ENCODE data around the genes RBKS and FOSL2.

GRCh38 chr2:27890083-27890918, at the start of gene RBKS:
RBKS (minus strand) TSS chr2:27890387.
- RRBS = 2% methylated on average over 29 of the region's 80 CpGs

DNA sequence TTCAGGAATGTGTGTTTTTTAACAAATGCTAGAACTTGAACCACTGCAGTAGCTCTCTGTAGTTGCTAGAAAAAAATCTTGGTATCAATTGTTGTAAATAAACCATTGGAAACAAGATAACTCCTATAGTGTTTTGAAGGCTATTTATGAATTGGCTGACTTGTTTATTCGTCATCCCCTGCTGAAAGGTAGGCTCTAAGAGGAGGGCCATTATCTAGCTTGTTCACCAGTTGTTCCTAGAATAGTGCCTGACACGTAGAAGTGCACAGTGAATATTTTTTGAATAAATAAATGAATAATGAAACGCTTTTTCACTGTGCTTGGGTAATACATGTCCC, 211.4 kb downstream of the BABAM2 start:
- RRBS = no CpG with 5 or more reads among the region's 3 CpGs

DNA sequence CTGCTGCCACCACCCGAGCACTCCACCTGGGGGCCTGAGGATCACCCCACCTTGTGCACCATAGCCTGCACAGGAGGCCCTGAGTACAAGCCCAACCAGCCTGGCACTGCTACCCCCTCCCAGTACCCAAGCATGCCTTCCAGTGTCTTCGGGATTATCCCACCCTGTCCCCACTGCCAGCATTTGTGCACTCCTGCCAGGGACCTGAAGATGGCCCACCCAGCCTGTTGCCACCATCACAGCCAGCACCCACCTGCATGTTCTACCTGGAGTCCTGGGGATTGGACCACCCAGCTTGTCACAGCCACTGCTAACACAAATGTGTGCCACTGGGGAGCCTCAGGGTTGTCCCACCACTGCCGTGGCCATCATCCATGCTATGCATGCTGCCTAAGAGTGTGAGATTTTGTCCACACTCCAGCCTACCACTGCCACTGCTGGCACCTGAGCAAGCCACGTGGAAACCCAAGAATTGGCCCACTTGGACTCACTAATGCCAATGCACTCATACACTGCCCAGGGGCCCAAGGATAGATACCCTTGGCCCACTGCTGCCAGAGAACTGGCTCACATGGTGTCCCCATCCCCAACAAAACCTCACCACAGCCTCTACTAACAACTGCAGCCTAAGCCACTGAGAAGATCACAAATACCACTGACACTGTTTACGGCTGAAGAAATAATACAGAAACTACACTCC, 217.2 kb upstream of the FOSL2 start:
- RRBS = no CpG with 5 or more reads among the region's 5 CpGs

DNA sequence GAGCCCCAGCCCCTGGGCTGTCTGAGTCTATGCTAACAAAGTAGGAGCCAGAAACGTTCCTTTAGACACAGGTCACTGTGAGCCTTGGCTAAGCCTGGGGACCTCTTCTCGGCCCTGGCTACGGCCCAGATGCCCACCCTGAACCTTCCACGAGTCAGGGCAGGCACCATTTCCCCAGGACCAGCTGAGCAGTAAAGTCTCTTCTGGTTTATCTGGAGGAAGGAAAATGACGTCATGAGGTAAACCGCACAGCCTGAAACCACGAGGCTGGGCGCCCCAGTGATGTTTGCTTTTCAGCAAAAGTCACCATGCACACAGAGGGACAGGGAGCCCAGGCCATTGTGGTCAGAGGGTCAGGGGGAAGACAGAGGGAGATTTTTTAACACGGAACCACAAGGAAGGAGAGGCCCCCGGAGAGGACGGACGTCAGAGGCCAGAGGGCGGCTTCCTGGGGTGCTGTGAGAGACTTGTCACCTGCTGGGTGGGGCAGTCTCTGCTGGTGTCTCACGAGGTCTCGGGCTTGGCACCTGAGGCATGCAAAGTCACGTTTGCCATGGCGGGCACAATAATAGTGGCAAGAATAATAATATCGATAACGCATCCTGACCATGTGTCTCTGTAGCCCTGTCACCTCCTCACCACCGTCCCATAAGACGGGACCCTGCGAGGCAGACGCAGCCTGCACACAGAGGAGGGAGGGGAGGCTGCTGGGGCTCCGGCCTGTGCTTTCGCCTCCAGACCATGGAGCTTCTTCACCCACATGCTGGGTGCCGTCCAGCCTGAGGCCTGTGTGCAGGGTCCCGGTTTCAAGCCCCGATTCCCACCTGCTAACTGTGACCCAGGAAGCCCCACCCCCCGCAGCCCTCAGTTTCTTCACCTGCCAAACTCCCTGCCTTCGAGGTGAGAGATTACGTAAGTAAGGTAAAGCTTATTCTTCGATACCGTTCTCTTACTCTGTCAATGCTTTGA, 33.2 kb upstream of the FOSL2 start:
- RRBS = 93% methylated on average over 4 of the region's 33 CpGs

GRCh38 chr2:28392761-28393241, at the start of gene FOSL2:
FOSL2 (plus strand) TSS chr2:28392858.
- RRBS = no CpG with 5 or more reads among the region's 52 CpGs

DNA sequence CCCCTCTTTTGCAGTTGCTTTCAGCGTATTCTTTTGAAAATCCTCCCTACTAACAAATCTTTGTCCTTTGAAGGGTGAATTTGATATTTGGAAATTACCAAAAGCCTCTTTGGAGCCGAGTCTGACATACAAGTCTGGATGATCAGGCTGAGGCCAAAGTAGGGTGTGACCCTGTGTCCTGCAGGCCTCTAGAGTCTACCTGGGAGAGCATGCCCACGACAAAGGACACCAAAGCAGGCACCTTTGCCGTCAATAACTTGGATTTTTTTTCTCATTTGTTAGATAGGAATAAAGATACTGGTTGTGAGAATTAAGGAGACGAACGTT, 5.1 kb downstream of the FOSL2 start:
- RRBS = no CpG with 5 or more reads among the region's 6 CpGs

DNA sequence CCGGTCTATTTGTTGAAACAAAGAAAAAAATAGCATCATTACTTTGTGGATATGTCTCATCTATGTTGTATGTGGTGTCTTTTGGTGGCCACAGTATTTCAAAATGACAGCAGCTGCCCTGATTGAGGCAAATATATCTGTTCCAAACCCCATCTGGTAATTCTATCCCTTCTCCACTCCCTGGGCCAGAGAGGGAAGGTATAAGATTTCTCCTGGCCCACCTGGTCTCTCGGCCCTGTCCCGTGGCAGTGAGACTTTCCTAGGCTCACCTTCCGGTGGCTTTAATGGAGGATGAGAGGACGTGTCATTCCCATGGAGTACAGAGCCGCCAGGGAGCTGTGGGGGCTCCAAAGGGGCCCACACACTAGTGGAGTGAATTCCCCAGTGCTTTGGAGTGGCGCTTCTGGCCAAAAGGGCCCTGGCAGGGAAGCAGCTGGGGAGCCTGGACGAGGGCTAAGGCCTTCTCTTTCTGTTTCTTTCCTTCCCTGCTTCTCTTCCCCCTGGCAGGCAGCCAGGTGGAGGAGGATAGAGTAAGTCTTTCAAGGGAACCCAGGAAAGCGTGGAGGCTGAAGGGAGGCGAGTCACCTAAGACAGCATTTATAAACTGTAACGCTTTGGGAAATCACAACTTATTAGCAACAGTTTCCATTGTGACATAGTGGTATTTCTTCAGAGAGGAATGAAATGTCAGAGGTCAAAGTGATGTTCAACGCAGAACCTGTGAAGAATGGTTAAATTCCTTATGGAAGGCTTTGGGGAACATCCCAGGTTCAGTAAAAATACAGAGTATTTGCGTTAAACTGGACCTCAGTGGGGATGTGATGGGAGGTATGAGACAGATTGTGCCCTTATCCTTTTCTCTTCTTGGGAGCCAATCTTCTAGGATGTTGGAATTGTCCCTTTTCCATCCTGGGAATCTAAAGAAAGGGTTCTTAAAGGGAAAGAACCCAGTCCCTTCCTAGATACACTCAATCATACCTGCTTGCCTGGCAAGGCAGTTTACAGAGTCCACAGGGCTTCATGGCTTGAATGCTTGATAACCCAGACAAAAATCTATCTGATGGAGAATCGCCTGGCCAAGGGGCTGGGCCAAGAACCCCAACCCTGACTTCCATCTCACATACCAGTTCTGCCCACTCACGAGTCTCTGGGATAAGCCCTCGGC, 5.9 kb downstream of the FOSL2 start:
- RRBS = no CpG with 5 or more reads among the region's 16 CpGs

GRCh38 chr2:28406530-28407478, 14.1 kb downstream of the FOSL2 start:
- RRBS = 77% methylated on average over 3 of the region's 10 CpGs

DNA sequence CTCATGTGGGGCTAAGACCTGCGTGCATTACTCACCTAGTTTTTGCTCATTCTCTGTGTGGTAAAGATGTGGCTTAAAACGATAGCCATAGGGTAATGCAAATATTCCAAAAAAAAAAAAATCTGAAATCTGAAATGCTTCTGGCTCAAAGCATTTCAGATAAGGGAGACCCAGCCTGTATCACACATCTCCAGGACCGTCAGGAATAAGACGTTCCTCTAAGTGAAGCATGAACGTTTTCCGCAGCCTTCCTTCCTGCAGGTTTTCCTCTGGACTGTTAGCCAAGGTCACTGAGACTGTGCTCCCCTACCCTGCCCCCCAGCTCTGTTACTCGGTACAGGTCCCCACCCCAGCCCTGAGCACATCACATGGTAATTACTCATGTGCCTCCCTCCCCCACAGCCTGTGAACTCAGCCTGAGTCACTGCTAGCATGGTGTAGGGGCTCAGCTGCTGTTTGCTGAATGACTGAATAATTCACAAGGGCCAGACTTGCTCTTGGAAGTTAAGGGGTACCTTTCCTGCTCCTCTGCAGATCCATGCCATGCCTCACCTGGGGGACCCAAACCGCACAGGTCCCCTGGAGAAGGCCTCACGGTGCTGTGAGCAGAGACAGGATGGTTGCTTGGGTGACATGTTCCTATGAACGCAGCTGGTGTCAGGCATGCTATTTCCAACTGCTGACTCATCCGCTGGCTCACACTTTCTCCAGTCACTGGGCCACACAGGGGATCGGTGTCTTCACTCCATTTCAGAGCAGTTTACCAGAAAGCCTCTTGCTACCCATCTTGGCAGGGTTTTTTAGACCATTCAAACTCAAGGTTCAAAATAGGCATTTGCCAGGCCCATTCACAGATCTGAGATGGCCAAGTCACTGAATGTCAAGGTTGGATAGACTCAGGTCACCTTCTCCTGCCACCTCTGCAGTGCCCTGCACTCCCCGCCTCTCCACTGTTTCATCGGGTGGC, 88.2 kb downstream of the PLB1 start:
- RRBS = no CpG with 5 or more reads among the region's 14 CpGs

GRCh38 chr2:28594159-28595372, 98.7 kb downstream of the PLB1 start:
- RRBS = no CpG with 5 or more reads among the region's 28 CpGs

- RRBS = no CpG with 5 or more reads among the region's 5 CpGs
Measured at GRCh38 chr2:28601298-28602030, 105.6 kb downstream of the PLB1 start.

DNA sequence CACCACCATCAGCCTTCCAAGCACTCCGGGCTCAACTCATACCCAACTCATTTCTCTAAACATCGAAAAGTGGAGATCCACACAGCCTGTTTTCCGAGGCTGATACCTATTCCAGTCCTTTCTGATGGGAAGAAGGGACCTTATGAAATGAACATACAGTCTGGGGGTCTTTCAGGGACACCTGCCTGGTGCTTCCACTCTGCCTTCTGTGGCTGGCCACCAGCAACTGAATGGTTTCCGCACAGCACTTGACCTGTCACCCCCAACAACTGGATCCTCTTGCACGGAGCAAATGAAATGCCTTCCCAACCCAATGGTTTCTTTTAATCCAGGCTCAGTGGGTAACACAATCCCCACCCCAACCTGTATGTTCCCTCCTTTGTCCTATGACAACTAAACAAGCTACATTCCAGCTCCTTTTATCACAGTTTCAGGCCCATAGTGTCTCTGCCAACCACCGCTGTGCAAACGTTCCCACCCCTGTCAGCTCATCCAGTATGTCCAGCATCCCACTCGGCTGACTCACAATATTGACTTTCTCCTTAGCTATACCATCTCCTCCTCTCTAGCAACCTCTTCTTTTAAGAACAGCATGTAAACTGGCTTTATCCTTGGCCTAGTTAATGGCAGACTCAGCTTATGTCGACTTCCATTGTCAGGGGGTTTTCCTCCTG, 118.0 kb upstream of the PPP1CB start:
- RRBS = no CpG with 5 or more reads among the region's 9 CpGs

DNA sequence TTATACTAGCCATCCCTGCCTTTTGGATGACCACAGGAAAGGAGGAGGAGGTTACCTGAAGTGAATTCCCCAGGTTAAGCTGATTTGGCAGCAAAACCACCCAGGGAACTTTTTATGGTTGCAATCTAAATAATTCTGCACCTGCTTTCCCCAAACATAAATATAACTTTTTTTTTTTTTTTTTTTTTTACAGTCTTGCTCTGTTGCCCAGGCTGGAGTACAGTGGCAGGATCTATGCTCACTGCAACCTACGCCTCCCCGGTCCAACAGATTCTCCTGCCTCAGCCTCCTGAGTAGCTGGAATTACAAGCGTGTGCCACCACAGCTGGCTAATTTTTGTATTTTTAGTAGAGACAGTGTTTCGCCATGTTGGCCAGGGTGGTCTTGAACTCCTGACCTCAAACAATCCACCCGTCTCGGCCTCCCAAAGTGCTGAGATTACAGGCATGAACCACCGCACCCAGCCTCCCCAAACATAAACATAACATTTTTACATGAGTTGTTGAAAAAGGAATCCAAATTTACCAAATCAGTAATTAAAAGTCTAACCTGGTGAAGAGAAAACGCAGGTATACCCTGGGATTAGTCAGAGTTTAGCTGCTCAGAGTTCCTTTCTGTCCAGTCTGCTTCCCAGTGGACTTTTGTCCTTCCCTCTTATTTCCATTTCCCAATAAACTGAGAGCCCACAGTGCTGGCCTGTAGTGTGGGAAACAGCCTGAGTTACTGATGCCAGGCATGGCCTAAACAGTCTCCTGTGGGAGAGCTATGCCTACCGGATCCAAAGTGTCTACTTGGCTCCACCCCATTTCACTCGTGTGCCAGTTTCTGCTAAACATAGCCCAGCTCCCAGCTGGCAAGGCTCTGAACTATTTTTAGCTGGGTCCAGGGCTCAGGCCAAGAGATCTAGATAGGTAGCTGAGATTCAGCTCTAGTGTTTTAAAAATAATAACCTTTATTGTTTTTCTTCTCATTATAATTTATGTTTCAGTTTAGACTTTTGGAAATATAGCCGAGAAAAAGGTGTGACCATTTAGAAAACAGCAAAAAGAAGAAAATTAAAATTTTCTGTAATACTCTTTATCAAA, 15.8 kb upstream of the PPP1CB start:
- RRBS = no CpG with 5 or more reads among the region's 11 CpGs

DNA sequence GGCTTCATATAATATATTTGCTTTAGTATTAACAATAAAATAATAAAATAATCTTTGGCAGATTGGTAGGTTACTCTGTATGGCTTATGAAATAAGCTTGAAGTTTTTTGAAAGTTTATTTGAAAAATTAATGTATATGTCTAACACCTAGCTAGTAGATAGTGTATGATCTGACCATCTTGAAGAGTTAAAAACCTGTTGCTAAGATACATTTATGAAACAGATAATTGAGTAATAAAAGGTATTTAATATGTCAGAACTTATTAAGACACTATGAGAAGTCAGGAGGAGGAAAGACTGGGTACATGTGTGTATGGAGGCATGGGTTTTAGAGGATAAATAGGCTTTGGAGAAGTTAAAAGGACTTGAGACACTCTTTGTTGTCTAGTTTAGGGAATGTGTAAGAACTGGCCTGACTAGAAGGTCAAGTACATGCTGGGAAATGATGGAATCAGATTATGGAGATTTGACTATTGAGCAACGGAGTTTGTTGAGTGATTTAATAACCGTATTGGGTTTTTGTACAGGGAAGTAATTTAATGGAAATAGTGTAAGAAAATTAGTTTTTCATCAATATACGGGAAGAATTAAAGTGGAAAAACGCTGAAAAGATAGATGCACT, 28.3 kb upstream of the SPDYA start:
- RRBS = no CpG with 5 or more reads among the region's 4 CpGs

- RRBS = no CpG with 5 or more reads among the region's 1 CpG
Measured at GRCh38 chr2:28798407-28798969, 12.1 kb upstream of the SPDYA start.

DNA sequence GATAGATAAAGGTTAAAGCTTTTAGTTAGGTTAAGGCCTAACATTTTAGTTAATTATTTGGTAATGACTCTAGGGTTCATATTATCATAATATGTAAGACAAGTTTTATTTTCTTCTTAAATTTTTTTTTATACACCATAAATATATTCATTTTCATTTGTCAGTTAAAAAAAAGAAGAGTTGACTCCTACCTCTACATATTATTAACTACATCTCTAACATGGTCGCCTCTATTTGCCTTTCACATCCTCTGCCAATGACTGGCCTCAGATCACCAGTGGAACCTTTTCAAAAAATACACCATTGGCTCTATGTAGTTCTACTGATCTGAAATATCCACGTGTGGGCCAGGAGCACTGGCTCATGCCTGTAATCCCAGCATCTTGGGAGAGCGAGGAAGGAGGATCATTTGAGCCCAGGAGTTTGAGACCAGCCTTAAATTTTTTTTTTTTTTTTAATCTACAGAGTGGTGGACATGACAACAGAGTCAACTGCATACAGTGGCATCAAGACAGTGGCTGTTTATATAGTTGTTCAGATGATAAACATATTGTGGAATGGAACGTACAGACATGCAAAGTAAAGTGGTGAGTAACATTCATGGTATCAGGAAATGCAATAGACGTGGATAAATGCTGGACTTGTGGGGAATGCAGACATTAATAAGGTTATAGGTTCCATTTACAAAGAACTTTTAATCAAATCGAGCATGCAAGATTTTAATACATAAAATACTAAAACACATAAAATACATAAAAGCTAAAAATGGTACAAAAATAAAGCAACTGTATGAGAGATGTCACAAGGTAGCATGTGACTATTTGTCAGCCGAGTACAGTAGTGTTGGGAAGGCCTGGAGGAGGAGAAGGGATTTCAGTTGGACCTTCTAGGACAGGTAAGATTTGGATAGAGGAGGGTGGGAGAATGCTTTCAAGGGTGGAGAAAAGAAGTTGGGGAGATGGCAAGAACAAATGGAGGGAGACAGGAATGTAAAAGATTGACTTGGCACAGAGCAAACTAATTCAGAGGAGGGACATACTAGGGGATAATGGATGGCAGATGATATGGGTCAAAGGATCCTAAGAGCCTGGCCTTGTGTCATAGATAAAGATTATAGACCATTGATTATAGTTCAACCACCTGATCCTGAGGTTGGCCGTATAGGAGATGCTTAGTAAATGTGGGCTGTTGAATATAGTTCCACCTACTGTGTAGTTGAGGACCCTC, 11.9 kb downstream of the WDR43 start:
- RRBS = no CpG with 5 or more reads among the region's 8 CpGs

GRCh38 chr2:28993505-28994167, 12.5 kb downstream of the TOGARAM2 start:
- RRBS = no CpG with 5 or more reads among the region's 6 CpGs

DNA sequence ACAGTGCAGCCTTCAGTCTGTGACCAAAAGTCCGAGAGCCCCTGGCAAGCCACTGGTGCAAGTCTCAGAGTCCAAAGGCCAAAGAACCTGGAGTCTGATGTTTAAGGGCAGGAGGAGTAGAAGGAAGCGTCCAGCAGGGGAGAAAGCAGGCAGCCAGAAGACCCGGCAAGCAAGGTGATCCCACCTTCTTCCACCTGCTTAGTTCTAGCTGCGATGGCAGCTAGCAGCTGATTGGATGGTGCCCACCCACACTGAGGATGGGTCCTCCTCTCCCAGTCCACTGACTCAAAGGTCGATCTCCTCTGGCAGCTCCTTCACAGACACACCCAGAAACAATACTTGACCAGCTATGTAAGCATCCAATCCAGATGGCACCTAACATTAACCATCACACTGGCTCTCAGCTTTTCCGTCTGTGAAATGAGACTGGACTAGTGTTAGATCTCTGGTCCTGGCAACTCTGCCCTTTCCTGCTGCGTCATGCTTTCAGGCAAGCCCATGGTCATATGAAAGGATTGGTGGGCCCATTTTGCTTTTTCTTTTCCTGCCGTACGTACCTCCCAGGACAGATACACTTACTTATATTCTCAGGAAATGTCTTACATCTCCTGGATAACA, 32.5 kb downstream of the TOGARAM2 start:
- RRBS = no CpG with 5 or more reads among the region's 9 CpGs

DNA sequence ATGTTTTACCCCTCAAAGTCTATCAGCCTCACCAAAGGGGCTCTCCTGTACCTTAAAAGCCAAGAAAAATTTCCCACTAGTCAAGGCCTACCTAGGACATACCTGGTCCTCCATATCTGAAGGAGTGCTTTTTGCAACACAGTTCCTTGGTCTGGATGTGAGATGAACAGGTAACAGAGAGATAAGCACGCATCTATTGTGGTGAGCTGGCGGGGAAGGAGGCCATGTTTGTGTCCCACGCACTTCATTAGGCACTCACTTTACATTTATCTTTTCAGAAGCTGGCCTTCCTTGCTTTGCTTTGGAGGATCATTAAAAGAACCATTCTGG, 4.0 kb upstream of the PCARE start:
- RRBS = no CpG with 5 or more reads among the region's 3 CpGs

DNA sequence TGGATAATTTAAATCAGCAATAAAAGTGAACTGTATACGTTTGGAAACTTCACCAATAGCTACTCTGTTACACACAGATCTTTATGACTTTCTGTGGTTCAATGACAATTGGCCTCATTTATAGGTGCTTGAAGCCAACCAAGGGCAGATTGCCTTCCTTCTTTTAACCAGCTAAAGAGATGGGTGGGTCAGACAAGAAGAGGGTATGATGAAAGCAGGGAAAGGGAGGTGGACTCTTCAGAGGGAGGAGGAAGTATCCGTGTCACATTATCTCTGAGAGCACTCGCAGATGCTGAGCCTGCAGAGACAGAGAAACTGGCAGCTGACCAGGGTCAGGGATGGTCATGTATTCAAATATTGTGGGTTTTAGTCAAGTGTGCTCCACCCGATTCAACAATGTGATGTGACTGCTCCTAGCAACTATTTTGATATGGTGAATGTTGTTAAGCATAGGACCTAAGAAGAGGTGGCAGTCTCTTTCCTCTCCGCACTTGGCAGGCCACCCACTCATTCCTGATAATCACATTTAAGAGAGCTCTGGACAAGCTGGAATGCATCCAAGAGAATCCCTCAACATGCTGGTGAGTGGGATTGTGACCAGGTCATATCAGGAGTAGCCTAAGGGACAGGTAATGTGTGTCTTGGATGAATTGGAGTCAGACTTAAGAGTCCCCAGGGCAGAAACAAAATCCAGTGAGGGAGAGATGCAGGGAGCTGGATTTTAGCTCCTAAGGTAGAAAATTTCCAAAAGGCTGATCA, 1.3 kb upstream of the CLIP4 start:
- RRBS = no CpG with 5 or more reads among the region's 5 CpGs

Measured in GM19239 (cell line).